HT-29 (cell line): ENCODE measurements around the gene IPO13.

- RAMPAGE, long total RNA = no peak
Observed at GRCh38 chr1:41805937-41806247, 112.8 kb downstream of the HIVEP3 start.

- RAMPAGE, long total RNA = no peak
Observed at GRCh38 chr1:41823310-41823918, 95.3 kb downstream of the HIVEP3 start.

DNA sequence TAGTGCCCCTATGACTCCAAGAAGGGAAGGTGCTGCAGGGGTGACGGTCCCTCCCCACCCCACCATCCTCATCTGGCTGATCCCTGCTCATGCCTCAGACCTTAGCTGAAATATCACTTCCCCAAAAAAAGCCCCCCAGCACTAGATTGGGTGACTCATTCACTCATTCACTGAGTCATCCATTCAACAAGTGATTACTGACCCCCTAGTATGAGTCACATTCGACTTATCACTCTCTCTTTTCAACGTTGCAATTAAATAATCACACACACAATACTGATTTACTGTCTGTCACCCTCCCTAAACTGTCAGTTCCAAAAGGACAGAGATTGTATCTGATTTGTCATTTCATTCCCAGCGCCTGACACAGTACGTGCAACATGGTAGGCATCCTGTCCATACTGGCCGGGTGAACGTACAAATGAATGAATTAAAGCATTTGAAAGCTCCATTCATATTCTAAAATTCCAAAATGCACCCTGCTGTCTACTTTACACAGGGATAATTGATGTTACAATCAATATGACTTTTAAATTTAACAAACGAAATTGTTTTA is 48.5 kb downstream of the HIVEP3 start:
- RAMPAGE, long total RNA = no peak

- RAMPAGE, long total RNA = no peak
Observed at GRCh38 chr1:41901903-41902602, 16.7 kb downstream of the HIVEP3 start.

DNA sequence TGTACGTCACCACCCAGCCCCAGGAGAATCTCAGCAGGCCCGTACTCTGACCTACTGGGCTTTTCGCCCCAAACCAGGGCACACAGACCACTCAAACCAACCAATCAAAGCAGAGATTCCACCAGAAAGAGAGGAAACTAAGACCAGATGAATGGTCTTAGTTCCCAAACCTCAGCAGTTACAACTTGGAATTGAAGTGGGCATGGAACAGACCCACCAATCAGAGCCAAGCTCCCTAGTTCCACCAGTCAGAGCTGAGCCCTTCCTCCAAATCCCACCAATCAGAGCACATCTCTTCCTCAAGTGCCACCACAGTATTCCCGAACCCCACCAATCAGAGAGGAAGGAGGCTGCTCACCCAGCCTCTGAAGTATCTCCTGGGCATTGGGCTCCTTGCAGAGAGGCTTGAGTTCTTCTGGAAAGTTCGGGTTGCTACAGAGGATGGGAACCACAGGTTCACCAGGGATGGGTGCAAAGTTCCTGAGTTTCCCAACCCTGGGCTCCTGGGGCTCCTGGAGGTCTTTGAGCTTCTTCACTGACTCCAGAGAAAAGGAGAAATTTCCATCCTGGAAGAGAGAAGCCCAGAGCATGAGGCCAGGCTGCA is 1.4 kb downstream of the GUCA2A start:
- RAMPAGE, long total RNA = no peak

DNA sequence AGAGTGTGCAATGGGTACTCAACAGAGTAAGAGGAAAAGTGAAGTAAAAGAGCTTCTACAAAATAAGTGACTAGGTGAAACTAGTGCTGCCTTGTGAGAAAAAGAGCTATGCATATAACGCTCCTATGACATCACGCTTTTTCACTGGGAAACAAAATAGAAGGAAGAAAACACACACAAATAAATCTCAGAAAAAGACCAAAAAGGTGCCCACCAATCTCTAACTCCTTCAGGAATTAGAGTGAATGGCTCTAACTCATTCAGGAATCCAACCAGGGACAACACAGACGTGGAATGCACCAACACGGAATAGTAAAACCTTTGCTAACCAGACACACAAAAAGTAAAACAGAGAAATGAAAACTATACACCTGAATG is 1.3 kb downstream of the FOXJ3 start:
- RAMPAGE, long total RNA = no peak

DNA sequence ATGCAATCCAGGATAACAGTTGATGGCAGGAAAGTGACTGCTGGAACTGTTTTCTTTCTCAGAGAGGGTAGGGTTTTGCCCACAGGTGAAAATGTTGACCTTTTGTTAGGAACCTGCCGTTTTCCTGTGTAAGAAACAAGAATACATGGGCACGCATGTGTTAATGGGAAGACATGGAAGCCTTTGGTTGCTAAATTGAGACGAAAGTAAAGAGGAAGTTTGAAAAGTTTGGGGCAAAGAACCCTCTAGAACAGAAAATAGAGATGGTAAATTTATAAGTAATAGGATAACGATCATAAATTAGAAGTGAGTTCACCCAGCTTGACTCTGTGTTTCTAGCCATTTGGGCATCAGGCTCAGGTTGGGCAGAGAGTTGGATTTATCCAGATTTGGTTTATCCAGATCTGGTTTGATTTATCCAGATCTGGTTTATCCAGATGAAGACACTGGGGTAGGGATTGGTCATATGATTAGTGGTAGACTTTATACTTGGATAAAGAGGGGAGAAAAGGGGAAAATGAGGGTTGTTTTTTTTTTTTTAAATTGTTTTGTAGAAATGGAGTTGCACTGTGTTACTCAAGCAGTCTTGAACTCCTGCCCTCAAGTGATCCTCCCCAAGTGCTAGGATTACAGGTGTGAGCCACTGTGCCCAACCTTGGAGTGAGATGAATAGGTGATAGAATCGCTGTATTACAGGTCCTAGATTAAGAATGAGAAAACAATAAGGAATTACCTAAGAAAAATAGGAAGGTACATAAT is 17.1 kb downstream of the YBX1 start:
- RAMPAGE, long total RNA = no peak

DNA sequence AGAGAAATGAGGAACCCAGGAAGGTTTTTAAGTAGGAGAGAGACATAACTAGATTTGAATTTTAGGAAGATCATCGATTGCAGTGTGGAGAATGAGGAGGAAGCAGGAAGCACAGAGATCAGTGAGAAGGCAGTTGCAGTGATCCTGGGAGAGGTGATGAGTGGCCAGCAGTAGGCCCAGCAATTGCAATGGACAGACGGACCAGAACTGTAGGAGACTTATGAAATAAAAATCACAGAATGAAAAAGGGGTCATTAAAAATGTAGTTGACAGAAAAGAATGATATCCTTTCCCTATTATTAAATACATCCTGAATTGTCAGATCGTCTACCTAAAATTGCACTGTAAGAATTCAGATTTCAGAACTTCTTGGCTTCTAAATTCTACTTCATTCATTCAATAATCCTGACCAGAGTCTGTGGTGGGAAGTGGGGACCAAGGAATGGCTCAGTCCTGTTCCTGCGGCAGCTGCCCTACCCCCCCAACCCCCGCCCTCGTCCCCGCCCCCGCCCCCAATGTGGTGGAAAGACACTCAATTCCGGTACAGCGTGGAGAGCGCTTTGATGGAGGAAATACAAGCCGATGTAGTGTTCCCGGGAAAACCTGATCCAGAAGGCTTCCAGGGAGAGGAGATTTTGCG is 35.1 kb downstream of the SLC2A1 start:
- RAMPAGE, long total RNA = no peak

GRCh38 chr1:42952406-42952907 is 6.2 kb downstream of the SLC2A1 start:
- RAMPAGE, long total RNA = no peak

DNA sequence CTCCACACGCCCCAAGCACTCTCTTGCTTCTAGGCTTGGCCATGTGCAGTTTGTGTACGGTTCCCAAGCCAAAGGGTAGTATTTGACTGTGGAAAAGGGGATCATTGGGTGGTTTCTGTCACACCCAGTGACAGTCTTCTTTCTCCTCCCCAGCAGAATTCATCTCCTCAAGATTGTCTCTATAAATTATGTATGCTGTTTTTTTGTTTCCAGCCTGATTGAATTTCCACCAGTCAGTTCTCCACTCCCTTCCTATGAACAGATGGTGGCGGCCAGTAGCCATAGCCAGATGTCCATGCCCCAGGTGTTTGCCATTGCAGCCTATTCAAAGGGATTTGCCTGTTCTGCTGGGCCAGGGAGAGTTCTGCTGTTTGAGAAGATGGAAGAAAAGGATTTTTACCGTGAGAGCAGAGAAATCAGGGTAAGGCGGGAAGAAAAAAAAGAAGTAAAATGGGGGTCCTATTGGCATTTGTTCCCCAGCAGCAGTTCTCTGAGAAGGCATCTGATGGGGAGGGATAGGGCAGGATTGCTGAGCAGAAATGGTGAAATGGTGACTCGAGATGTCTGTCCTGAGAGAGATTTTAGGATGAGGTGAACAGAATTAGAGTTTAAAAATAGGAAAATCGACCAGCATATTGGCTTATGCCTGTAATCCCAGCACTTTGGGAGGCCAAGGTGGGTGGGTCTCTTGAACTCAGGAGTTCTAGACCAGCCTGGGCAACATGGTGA is 13.0 kb downstream of the CFAP57 start:
- RAMPAGE, long total RNA = no peak

DNA sequence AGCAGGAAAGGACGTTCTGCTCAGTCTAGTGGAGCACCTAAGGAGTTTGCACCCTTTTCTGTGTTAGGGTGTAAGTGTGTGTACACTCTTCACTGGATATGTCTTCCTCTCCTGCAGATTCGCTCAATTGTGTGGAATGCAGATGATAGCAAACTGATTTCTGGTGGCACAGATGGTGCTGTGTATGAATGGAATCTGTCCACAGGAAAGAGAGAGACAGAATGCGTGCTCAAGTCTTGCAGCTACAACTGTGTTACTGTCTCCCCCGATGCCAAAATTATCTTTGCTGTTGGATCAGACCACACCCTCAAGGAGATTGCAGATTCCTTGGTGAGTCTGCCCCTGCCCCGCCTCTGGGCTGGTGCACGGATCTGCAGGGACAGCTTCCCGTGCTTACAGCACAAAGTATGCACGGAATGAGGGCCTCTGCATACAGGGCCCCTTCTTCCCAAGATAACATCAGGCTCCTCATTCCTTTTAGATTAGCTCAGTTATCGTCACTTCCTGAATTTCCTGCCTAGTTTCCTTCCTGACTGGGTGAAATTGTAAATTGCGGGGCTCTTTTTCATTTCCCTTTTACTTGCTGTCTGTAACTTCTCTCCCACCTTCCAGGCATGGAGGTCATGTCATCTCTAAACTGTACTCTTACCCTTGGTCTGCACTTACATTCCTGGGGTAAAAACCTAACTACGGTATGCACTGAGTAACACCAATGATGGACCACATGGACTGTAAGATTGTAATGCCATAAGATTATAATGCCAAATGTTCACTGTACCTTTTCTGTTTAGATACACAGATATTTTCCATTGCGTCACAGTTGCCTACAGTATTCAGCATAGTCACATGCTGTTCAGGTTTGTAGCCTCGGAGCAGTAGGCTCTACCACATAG is 34.7 kb downstream of the CFAP57 start:
- RAMPAGE, long total RNA = no peak

DNA sequence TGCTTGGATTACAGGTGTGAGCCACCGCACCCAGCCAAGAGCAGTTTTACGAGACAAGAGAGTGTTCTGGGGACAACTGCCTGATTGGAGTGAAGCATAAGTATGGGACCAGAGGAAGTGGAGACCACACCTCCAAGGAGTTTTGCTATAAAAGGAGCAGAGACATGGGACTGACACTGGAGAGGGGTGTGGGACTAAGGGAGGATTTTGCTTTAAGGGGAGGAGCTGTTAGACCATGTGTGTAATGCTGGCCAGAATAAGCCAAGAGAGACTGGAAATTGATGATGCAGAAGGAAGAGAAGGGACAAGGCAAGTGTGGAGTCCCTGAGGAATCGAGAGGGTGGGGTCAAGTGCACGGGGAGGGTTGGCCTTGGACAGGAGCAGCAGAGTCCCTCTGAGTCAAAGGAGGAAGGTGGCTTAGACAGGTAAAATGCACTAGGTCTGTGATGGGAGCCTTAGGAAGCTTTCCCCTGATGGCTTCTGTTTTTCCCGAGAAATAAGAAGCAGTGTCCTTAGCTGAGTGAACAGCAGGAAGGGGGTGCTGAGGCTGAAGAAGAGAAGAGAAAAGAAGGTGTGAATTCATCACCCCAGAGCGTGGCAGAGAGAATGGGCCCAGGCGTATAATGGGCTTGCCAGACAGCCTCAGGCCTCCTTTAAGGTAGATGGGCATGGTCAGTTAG is 5.0 kb upstream of the C1orf210 start:
- RAMPAGE, long total RNA = no peak

- RAMPAGE, long total RNA = no peak
Observed at GRCh38 chr1:43302589-43303115, 1.9 kb downstream of the TIE1 start.

GRCh38 chr1:43373443-43374007 is 5.7 kb upstream of the ELOVL1 start:
- RAMPAGE, long total RNA = no peak

- RAMPAGE, long total RNA = no peak
Observed at GRCh38 chr1:43417695-43418571, 28.2 kb downstream of the SZT2 start.

DNA sequence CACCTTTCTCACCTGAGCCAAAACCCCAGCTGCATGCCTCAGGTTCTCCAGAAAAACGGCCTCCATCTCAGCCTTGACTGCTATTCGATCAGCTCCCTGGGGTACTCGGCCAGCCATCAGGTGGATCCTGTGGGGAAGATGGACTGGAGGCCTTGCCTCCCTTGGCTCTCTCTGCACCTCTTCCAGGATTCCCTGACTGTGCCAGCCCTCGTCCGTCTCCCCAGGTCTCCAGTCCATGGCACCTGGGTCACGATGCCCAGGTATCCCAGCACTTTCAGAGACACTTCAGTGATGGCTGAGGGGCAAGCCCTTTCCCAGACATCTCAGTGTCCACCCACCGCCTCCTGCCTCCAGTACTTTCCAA is 1.6 kb downstream of the HYI start:
- RAMPAGE, long total RNA = no peak

DNA sequence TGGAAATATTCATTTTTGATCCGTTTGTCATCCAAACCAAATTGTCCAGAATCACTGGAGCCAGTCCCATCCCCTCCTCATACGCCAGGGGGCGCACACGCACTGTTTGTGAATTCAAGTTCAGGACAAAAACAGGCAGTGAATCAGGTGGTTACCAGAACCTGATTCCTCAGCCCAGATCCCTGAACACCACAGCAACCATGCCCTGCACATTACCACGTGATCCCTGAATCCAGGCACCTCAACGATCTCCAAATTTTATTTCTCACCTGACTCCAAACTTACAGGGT is 1.5 kb upstream of the PTPRF start:
- RAMPAGE, long total RNA = no peak

GRCh38 chr1:43606743-43607247 is 43.2 kb upstream of the KDM4A start:
- RAMPAGE, long total RNA = no peak

- RAMPAGE, long total RNA = no peak
Observed at GRCh38 chr1:43783458-43784285, 76.3 kb downstream of the ST3GAL3 start.

DNA sequence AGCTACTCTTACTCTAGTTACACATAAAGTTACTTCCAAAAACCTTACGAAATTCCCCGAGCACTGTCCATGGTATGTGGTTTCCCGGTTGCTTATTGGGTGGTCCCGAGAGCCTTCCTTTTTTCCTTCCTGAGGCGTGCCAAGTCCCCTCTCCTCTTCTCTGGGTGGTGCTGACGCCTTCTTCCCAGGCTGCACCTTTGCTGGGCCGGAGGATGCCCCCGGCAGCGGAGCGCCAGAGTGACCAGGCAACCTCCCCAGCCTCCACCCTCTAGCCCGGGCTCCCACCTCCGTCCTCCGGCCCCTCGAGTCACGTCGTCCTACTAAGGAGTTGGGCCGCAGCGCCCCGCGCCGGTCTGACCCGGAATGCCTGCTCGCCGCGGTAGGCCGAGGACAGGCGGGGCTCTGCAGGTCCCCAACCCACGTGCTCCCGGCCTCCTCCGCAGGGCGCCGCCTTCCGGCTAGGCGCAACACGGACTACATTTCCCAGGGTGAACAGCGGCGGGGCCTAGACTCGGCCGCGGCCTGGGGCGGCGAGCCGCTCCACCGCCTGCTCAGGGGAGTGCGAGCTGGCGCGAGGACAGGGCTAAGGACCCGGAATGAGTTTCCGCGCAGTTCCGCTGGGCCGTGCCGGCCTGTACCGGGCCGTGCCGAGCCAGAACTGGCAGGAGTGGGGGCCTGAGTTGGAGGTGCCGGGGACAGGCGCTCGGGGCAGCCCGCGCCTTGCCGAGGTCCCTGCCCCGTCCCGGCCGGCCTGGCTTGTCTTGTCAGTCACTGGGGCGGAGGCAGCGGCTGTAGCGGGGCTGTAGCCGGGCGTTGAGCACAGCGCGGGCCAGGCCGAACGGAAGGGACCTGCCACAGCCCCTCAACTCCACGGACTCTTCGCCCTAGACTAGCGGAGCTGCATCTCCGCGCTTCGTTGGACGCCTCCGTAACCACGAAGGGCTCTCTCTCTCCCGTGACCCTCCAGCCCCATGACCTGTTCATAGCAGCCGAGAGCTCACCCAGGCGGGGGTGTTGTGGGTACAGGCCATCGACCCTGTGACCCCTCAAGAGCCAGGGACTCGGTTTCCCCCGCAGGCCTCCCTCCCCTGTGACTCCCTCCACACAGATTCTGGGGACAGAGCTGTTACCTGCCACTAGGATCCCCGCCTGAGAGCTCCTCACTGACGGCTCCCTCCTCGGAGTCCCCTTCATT is at the start of gene IPO13:
IPO13 (plus strand) TSS at position 755 of the 1,195 bp plus-strand sequence.
- RAMPAGE, long total RNA = no peak